CD14-positive monocyte (primary cell): ENCODE measurements around a stretch of chr5.

DNA sequence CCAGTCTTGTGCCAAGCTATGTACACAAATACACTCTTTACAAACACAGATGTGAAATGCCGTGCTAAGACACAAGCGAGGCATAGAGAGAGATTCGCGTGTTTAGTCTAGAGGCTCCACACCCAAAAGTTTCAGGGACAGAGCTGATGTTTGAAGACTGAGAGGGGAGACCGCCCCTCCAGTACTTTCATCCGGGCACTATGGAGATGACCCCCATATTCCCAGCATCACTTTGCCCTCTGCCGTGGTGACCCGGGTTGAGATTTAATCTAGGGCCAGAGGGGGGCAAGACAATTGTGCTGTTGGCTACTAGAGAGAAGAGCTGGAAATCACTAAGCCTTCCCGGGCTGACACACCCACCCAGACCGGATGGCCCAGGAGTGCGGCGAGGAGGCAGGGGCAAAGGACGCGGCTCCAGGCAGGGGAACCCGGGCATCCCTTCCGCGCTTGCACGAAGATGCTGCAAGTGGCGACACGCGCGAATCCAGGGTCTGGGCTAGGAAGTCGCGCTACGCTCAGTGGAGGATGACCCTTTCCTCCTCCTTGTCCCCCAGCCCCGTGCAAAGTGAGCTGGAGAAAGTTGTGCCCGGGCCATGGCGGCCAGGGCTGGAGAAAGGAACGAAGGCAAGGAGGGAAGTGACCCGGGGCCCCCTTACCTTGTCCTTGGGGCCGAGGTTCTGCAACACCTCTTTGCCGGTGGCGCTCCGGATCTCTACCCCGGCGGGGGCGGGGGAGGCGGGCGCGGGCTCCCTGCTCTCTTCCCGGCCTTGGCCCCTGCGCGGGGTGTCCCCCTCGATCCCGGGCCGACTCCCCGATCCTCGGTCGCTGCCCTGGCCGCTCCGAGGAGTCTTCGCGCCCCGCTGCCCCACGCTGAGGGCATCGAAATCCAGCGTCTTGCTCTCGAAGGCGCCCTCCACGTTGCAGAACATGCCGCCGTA lies 777 bp downstream of the DPYSL3 start:
- CAGE, long polyA plus RNA: no peak

GRCh38 chr5:148119672-148120422 lies 48.5 kb upstream of the SPINK14 start:
- CAGE, long polyA plus RNA: no peak

- CAGE, long polyA plus RNA: no peak
Observed at GRCh38 chr5:148394373-148395066, 10.8 kb downstream of the FBXO38 start.

GRCh38 chr5:148488164-148488487 lies 104.4 kb downstream of the FBXO38 start:
- CAGE, long polyA plus RNA: no peak

DNA sequence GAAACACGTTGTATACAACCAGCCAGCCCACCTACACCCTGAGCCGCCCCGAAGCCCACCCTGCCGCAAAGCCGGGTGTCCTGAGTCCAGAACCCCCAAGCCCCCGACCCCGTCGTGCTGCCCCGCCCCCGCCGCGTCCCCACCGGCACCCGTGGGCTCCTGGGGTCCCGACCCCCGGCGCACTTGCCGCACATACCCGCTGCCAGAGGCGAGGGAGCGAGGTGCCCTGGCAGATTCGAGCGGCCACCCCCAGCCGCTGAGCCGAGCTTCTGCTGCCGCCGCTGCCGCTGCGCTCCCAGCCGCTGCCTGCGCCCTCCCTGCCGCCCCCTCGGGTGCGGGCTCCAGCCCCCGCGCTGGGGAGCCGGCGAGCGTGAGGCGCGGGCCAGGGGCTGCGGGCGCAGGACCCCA lies 457 bp downstream of the HTR4 start:
- CAGE, long polyA plus RNA: no peak

DNA sequence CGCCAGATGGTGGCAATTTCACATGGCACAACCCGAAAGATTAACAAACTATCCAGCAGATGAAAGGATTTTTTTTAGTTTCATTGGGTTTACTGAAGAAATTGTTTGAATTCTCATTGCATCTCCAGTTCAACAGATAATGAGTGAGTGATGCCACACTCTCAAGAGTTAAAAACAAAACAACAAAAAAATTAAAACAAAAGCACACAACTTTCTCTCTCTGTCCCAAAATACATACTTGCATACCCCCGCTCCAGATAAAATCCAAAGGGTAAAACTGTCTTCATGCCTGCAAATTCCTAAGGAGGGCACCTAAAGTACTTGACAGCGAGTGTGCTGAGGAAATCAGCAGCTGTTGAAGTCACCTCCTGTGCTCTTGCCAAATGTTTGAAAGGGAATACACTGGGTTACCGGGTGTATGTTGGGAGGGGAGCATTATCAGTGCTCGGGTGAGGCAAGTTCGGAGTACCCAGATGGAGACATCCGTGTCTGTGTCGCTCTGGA lies 897 bp upstream of the ADRB2 start:
- CAGE, long polyA plus RNA: no peak

DNA sequence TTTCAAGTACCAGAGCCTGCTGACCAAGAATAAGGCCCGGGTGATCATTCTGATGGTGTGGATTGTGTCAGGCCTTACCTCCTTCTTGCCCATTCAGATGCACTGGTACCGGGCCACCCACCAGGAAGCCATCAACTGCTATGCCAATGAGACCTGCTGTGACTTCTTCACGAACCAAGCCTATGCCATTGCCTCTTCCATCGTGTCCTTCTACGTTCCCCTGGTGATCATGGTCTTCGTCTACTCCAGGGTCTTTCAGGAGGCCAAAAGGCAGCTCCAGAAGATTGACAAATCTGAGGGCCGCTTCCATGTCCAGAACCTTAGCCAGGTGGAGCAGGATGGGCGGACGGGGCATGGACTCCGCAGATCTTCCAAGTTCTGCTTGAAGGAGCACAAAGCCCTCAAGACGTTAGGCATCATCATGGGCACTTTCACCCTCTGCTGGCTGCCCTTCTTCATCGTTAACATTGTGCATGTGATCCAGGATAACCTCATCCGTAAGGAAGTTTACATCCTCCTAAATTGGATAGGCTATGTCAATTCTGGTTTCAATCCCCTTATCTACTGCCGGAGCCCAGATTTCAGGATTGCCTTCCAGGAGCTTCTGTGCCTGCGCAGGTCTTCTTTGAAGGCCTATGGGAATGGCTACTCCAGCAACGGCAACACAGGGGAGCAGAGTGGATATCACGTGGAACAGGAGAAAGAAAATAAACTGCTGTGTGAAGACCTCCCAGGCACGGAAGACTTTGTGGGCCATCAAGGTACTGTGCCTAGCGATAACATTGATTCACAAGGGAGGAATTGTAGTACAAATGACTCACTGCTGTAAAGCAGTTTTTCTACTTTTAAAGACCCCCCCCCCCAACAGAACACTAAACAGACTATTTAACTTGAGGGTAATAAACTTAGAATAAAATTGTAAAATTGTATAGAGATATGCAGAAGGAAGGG lies 1.1 kb downstream of the ADRB2 start:
- CAGE, long polyA plus RNA: no peak

GRCh38 chr5:148849397-148850021 lies 23.1 kb downstream of the ADRB2 start:
- CAGE, long polyA plus RNA: no peak

- CAGE, long polyA plus RNA: no peak
Observed at GRCh38 chr5:148972785-148973625, 89.9 kb downstream of the SH3TC2 start.

DNA sequence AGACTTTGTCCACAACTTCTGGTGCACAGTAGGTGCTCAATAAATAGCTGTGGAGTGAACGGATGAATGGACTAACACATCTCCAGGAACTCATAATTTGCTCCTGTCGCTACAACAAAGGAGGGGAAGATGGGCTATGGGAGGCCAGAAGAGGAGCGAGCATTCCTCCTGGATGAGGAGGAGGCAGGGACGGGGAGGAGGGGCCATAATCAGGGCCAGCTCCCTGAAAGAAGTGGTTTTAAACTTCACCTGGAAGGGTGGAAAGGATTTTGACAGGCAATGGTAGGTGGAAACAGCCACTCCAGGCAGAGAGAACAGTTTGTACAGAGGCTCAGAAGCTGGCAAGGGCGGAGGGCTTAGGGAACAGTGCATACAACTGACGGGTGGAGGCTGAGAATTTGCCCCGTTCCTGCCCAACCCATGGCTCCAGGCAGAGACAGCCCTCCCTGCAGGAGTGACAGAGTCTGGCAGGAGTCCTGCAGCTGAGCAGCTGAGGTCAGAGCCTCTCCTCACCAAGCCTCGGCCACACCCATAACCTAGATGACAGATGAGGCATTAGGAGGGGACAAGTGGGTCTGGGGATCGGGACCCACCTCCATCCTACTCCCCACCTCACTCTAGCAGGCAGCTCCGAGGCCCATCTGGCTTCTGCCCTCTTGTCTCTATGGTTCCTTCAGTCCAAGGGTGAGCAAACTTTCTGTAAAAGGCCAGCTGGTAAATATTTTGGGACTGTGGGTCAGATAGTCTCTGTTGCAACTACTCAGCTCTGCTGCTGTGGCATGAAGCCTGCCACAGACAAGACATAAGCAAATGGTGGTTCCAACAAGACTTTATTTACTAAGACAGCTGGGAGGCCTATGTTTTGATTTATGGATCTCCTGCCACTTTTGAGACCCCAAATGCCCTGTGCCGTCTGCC lies 83.8 kb downstream of the SH3TC2 start:
- CAGE, long polyA plus RNA: no peak

DNA sequence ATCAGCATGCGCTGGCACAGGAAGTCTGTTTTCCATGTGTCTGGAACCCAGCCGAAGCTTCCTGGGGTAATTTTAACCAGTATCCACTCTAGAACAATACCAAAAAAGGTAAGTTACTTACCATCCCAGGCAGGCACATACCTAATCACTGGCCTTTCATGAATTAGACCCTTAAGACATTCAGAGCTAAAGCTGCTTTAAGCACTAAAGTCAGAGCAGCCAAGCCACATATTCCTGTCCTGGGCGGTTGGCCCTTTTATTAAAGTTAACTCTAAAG lies 6.9 kb downstream of the IL17B start:
- CAGE, long polyA plus RNA: no peak

GRCh38 chr5:149411201-149411714 lies 32.2 kb upstream of the IL17B start:
- CAGE, long polyA plus RNA: no peak

- CAGE, long polyA plus RNA: no peak
Observed at GRCh38 chr5:149417206-149417795, 38.2 kb upstream of the IL17B start.

DNA sequence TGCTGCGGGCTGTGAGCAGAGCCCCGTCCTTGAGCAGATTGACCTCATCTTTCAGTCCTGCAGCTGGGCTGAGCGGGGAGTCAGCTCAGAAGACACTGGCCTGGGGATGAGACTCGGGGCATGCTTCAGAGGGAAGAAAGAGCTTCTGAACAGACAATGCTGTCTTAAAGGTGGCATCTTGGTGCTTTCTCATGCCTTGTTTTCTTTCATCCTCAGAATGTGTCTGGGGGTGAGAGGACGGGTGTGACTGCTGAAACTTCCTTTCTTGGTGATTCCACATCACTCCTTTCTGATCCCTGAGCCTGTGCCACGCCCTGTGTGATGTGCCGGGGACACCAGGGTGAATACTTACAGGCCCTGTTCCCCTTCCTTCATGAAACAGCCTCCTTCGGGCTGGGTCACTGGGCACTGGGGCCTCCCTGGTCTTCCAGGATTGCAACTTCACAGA lies 43.9 kb upstream of the IL17B start:
- CAGE, long polyA plus RNA: no peak

DNA sequence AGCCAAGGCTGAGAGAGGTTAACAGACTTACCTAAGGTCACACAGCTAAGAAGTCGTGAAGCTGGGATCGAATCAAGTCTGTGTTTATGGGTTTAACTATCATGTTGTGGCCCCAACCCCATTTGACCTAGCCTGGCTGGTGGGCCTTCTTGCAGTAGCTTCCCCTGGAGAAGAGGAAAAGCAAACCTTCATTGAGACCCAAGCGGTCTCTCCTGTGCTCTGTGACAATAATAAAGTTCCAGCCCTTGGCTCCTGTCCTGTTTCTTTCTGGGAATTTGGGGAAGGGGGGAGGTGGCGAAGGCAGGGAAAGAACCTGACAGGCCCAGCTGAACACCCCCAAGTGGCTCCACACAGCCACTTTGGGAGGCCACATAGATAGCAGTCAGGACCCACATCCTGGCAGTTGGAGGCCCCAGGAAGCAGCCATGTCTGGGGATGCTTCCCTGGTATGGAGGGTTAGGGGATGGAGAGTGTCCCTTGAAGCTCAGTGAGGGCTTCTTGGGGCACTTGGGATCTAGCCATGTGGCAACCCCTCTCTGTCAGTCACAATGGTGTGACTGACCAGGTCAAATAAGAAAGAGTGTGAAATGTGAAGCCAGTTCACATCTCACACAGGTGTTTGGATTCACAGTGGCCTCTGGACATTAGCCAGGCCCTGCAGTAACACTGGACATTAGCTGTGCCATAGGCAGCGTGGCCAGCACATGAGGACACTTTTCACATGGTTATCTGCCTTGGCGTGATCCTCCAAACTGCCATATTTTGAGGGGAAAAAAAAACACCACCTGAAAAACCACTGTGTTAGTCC lies 53.7 kb upstream of the IL17B start:
- CAGE, long polyA plus RNA: no peak

- CAGE, long polyA plus RNA: no peak
Observed at GRCh38 chr5:149433395-149434196, 54.5 kb upstream of the IL17B start.

- CAGE, long polyA plus RNA: no peak
Observed at GRCh38 chr5:149456557-149457361, 77.7 kb upstream of the IL17B start.

DNA sequence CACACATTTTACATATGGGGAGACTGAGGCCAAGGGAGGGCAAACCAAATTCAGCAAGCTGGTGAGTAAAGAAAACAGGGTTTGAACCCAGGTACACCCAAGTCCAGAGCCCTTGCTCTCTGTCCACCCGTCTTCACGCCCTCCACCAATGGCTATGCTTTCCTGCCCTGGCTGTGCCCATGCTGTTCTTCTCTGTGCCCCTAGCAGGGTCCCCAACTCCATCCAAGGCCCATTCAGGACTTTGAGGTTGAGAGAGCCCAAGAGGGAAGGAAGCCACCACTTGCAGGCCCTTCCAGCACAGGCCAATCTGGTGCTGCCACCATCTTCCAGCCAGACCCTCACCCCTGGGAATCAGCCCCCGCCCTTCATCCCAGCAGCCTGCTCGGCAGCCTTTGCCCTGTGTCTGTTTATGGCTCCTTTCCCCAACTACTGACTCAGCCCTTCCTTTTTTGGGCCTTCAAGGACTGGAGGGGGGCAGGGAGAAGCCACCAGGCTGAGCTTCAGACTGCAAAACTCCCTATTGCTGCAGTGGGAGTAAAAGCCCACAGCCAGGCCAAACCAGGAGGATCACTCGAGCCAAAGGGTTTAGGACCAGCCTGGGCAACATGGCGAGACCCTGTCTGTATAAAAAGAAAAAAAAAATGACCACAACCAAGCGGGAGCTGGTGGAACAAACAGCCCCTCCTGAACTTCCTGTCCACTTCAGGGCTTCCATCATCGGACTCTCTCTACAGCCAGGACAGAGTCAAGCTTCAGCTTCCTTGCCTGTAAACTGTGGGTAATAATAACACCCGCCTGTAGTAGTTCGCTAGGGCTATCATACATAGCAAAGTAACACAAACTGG lies 85.7 kb upstream of the IL17B start:
- CAGE, long polyA plus RNA: no peak

DNA sequence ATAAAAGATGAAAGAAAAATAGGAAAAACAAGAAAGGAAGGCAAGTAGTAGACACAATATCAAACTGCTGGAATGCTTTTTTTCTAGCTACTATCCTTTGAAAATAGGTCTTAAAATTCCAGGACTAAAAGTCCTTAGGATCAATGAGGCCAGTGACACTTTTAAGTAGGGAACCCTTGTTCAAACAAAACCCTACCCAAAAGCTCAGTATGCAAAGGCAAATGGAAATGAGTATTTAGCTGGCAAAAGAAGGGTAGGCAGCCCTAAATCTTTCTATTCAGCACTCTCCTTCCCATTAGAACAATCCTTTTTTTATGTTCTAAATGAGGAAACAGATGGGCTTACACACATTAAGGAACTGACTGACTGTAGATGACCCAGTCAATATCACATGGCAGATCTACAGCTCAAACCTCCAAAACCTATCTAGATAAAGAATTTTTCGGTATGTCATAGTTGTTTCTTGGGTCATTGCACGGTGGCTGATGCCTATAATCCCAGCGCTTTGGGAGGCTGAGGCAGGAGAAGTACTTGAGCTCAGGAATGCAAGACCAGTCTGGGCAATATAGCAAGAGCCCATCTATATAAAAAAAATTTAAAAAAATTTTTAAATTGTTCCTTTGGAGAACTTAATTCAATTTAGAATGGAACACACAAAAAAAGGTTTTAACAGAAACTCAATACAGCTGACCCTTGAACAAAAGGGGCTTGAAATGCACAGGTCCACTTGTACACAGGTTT lies 7.2 kb downstream of the CSNK1A1 start:
- CAGE, long polyA plus RNA: no peak

DNA sequence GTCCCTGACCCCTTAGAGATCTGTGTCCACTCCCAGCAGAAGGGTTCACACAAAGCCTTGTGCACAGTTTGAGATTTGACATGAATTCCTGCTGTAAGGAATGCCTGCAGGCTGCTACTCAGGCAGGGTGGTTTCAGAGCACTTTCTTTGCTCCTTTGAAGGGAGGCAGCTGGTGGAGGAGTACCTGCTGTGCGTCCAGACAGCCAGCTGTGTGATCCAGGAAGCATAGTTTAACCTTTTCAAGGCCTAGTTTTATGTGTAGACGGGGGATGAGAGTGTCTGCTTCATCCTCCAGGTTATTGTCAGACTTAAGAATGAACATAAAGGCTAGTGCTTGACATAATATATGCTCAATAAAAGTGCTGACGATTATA lies 908 bp downstream of the ARHGEF37 start:
- CAGE, long polyA plus RNA: no peak